Diencephalon (tissue), 2 donors: ENCODE measurements around a stretch of chr10.

- RAMPAGE, long total RNA, result no peak
These were observed 9.6 kb downstream of the IL2RA start for GRCh38 chr10:6052484-6053134.

GRCh38 chr10:6068947-6069480 is 6.8 kb upstream of the IL2RA start:
- RAMPAGE, long total RNA, result no peak

DNA sequence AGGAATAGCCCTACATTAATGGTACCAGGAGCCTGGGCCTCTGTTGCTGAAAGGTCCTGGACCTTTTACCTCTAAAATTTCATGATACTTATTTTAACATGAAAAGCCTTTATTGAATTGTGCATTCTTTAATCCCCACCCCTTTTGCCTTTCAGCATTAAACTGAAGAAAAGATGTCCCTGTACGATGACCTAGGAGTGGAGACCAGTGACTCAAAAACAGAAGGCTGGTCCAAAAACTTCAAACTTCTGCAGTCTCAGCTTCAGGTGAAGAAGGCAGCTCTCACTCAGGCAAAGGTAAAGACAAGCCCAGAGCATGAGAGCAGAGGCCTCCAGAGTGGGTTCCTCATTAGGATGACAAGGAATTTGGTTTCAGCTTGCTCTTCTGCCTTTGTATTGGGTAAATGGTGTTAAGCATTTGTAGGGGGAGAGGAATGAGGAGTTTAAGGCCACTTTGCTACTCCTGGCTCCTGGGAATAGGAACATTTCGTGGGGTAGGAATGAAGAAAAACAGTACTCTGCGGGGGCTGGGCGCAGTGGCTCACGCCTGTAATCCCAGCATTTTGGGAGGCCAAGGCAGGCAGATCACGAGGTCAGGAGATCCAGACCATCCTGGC is 8.2 kb downstream of the RBM17 start:
- RAMPAGE, long total RNA, result no peak

DNA sequence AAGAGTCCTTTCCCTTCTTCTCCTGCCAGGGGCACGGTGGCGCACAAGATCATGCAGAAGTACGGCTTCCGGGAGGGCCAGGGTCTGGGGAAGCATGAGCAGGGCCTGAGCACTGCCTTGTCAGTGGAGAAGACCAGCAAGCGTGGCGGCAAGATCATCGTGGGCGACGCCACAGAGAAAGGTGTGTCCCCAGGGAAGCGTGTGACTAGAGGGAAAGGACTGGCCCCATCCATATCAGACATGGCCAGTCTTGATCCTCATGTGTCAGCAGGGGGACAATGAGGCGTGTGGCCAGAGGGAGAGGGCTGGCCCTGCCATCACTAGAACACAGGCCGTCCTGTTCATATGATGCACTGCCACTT is 23.3 kb downstream of the RBM17 start:
- RAMPAGE, long total RNA, result no peak

- RAMPAGE, long total RNA, result no peak
These were observed 36.0 kb downstream of the RBM17 start for GRCh38 chr10:6124768-6125335.

DNA sequence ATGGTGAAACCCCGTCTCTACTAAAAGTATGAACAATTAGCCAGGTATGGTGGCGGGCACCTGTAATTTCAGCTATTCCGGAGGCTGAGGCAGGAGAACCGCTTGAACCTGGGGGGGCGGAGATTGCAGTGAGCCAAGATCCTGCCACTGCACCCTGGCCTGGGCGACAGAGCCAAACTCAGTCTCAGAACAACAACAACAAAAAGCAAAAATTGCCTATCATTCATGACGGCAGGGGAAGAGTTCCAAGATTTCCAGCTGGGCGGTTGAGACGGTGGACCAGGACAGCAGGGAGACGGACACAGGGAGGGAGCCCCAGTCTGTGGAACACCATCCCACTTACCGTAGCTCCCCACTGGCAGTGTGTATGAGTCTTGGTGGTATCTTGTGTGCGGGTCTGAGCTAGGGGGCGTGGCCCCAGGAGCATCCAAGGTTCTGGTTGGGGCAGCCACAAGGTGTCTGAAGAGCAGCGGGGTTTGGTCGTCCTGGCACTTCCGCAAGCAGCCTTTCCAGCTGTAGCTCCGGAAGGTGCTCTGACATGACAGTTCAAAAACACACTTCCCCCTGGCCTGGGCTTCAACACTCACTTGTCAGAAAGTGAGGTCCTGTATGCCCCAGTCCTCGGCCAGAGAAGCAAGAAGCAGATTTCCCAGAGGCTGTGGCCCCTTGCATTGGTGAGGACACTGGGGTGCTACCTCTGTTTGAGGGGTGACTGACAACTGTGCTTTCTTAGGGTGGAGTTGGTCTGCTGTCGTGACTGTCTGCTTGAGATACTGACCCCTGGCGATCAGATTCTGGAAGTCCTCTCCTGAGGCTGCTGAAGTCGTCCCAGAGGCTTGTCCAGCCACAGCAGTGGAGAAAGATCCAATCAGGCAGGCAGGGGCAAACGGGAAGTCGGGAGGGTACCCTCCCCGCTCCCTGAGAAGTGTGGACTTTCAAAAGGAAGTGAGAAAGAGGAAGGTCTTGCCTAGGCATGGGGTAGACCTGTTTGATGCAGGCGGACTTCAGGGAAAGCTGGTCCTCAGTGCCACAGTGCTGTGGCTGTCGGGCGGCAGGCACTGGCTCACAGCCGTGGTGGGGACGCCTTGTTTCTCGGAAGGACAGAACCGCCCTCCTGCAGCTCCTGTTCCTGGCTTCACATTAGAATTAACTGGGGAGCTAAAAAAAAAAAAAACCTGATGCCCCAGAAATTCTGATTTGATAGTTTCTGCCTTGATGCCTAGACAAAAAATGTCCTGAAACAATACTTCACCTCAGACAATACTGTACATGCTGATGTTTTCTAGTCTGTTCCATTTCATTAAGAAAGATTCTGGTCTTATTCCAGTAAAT is 51.5 kb upstream of the PFKFB3 start:
- RAMPAGE, long total RNA, result no peak

DNA sequence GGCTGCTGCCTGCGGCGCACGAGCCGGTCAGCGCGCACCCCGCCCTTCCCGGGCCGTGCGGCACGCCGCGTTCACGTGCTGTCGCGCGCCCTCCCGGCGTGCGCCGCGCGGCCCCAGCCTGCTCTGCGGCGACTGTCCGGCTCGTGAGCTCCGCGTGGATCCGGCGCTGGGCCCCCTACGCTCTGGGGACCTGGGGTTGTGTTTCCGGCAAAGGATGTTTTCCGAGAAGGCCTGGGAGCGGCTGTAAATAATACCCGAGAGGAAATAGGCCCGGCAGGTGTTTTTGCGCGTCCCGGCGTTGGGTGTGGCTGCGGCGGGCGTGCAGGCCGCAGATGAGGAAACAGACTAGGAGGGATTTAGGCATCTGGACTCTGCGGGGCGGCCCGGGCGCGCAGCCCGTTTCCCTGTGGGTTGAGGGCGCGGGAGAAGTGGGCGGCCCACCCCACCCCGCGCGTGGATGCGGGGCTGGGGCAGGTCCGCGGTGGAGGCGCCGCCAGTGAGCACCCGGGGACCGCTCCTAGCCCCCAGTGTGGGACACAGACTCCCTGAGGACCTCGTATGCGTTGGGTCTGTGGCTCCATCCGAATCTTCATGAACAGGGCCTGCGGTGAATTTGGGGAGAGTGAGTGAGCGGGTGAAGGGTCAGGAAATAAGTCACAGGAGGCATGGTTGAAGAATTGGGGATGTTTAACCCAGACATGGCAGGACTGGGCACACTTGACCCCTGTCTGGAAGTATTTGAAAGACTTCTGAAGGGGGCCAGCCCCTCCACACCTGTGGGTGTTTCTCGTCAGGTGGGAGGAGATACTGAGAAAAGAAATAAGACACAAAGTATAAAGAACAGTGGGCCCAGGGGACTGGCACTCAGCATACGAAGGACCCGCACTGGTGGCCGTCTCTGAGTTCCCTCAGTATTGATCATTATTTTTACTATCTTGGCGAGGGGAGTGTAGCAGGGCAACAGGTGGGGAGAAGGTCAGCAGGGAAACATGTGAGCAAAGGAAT is 38.7 kb upstream of the PFKFB3 start:
- RAMPAGE, long total RNA, result no peak

- RAMPAGE, long total RNA, result no peak
These were observed 27.3 kb upstream of the PFKFB3 start for GRCh38 chr10:6175156-6176179.

GRCh38 chr10:6204891-6205128 is 2.1 kb downstream of the PFKFB3 start:
- RAMPAGE, long total RNA, result no peak

DNA sequence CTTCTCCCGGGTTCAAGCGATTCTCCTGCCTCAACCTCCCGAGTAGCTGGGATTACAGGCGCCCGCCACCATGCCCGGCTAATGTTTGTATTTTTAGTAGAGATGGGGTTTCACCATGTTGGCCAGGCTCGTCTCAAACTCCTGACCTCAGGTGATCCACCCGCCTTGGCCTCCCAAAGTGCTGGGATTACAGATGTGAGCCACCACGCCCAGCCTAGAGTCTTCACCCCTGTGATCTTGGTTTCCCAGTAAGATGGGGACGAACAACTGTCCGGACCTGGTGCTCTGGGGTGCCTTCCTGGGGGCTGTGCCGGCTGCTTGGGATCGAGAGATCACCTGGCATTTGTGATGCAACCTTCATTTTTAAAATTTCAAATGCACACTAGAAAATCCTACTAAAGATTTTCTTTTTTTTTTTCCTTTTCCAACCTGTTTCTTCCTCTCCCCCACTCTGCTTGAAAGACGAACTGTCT is 28.1 kb downstream of the PFKFB3 start:
- RAMPAGE, long total RNA, result no peak

- RAMPAGE, long total RNA, result no peak
These were observed 48.4 kb downstream of the PFKFB3 start for GRCh38 chr10:6251215-6251414.

- RAMPAGE, long total RNA, result no peak
These were observed 125.8 kb downstream of the PFKFB3 start for GRCh38 chr10:6328285-6329251.

- RAMPAGE, long total RNA, result no peak
These were observed 180.2 kb downstream of the PFKFB3 start for GRCh38 chr10:6382793-6383393.

GRCh38 chr10:6386100-6386809 is 183.5 kb downstream of the PFKFB3 start:
- RAMPAGE, long total RNA, result no peak

GRCh38 chr10:6401034-6402175 is 178.7 kb downstream of the PRKCQ start:
- RAMPAGE, long total RNA, result no peak

DNA sequence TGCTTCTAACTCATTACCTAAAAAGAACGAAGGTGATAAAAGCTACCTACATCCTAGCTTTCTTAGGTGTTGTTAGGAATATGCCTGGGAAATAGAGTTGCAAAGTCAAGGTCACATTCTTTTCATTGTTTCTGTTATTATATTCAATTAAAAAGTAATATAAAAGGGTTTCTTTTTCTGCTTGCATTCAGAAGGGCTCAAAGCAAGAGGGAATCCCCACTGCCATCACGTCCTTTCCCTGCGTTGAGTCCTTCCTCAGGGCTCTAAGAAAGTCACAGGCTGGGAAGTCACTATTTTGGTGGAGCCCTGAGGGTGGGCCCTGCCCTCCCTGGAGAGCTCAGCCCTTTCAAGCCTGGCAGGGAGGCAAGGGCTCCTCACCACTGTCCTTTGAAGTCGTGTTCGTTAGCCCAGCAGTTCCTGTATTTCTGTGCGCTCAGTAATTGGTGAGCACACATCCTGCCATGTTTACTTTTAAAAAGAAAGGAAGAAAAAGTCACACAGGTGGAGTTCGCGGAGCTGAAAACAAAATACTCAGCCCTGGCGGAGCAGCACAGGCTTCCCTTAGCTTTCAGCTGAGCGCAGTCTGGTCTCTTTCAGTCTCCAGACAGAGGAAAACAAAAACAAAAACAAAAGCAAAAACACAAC is 37.2 kb downstream of the PRKCQ start:
- RAMPAGE, long total RNA, result no peak

GRCh38 chr10:6778992-6779669 is 199.1 kb upstream of the PRKCQ start:
- RAMPAGE, long total RNA, result no peak

DNA sequence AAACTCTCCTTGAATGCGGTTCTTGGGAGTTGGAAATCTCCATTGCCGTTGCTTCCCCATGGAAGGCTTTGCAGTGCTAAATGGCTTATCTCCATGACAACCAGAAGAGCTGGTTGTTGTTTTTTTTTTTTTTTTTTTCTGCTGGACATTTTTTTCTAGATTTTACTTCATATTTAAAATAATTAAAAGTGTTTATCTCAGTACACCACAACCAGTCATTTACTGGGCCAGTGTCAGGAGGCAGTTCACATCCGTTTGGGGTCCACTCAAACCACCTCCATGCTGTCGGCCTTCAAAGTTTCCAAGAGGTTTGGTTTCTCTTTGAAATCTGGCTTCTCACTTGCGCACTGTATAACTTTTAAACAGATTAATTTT is 348.6 kb upstream of the PRKCQ start:
- RAMPAGE, long total RNA, result no peak

DNA sequence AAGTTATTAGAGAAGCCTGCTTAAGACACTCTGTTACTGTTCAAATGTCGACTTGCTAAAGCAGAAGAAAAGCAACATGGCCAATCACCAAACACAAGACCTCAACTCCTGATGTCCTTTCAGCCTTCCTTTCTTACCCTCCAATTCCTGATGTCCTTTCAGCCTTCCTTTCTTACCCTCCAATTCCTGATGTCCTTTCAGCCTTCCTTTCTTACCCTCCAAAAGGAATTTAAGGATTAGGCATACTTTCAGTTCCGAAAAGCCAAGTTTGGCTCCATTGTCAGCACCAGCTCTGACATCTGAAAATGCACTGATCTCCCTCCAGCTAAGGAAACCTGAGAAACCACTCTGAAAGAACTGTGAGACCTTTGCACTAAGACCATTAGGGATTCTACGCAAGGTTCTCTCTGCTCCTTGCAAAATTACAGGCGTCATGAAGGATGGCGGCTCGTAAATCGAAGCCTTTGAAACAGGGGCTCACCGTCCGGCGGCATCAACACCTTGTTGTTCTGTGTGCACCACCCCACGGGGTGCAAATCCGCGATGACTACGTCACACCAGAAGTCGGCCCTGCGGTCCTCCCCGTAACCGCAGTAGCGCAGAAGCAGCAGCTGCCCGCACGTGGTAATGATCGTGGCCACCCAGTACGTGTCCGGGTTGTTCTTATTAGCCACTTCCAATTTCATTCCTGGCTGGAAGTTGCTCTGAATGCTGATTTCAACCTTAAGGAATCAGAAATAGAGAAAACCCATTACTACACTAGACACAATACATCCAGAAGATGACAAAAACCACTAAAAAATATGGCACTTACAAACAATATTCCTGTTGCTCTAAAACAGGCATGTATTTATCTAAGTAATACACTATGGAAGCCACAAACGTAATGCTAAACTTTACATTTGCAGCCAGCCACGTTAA is 43.4 kb downstream of the SFMBT2 start:
- RAMPAGE, long total RNA, result no peak

- RAMPAGE, long total RNA, result no peak
These were observed 694 bp downstream of the SFMBT2 start for GRCh38 chr10:7410193-7410486.